SK-N-DZ (cell line): ENCODE measurements around a stretch of chr20.

RAMPAGE:
- cytosol, long total RNA = no peak
- nucleus, long total RNA = no peak
Measured at GRCh38 chr20:50321241-50321779, 130.7 kb downstream of the CEBPB start.

DNA sequence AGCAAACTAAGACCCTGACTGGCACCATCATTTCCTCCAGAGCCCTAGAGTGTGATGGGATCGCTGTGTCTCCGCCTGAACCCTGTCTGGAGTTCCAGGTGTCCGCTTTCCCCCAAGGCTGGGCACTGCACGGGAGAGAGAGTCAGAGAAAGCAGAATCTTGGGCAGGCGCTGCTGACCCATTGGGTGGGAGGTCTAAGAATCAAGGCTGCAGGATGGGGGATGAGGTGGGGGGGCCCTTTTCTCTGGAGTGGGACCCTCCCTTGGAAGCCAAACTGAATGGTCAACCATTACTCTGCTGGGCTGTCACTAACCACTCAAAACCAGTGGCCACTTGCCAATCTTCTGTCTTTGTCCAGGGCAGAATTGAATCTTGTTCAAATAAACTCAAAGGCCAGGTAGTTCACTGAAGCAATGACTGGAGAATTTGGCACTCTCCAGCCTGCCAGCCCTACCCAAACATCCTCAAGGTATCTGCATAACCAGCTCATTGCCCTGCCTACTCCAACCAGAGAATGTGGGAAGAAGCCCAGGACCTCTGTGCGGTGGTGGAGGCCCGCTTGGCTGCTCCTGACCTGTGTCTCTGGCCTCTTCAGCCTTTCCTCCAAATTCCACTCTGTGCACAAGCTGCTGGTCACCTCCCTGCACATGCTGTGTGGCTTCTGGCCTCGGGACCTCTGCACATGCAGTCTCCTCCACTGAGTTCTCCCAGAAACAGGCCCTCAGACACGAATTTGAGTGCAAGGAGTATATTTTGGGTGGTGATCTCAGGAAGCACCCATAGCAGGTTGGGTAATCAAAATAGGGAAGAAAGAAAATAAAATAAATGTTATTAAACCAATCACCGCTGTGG lies 141.2 kb downstream of the CEBPB start:
RAMPAGE:
- cytosol, long total RNA = no peak
- nucleus, long total RNA = no peak

GRCh38 chr20:50350305-50350984 lies 159.7 kb upstream of the PTPN1 start:
RAMPAGE:
- cytosol, long total RNA = no peak
- nucleus, long total RNA = no peak

RAMPAGE:
- cytosol, long total RNA = no peak
- nucleus, long total RNA = no peak
Measured at GRCh38 chr20:50405689-50406138, 104.5 kb upstream of the PTPN1 start.

DNA sequence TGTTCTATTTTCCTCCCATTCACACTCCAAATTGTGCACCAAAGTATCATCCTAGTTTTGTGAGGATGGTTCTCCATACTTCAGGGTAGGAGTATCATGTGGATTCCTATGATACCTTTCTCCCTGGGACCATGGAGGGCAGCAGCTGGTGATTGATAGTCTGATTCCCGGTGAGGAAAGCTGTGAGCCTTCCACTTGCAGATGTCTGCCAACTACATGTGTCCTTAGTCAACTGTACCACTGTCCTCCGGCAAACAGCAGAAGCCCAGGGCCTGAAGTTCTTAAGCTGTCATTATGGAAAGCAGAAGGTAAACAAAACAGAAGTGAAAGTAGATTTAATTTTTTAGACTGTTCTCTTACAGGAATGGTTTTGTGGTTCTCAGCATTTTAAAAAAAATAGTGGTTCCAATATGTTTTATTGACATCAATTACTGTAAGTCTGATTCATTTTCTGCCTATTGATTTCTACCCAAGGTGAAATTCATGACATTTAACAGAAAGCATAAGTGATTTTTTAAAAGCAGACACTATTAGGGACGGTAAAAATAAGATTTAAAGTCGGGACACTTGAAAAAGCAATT lies 36.6 kb downstream of the PTPN1 start:
RAMPAGE:
- cytosol, long total RNA = no peak
- nucleus, long total RNA = no peak

RAMPAGE:
- cytosol, long total RNA = no peak
- nucleus, long total RNA = no peak
Measured at GRCh38 chr20:50567913-50568298, 57.7 kb downstream of the PTPN1 start.

GRCh38 chr20:50580908-50581630 lies 70.9 kb downstream of the PTPN1 start:
RAMPAGE:
- cytosol, long total RNA = no peak
- nucleus, long total RNA = no peak

DNA sequence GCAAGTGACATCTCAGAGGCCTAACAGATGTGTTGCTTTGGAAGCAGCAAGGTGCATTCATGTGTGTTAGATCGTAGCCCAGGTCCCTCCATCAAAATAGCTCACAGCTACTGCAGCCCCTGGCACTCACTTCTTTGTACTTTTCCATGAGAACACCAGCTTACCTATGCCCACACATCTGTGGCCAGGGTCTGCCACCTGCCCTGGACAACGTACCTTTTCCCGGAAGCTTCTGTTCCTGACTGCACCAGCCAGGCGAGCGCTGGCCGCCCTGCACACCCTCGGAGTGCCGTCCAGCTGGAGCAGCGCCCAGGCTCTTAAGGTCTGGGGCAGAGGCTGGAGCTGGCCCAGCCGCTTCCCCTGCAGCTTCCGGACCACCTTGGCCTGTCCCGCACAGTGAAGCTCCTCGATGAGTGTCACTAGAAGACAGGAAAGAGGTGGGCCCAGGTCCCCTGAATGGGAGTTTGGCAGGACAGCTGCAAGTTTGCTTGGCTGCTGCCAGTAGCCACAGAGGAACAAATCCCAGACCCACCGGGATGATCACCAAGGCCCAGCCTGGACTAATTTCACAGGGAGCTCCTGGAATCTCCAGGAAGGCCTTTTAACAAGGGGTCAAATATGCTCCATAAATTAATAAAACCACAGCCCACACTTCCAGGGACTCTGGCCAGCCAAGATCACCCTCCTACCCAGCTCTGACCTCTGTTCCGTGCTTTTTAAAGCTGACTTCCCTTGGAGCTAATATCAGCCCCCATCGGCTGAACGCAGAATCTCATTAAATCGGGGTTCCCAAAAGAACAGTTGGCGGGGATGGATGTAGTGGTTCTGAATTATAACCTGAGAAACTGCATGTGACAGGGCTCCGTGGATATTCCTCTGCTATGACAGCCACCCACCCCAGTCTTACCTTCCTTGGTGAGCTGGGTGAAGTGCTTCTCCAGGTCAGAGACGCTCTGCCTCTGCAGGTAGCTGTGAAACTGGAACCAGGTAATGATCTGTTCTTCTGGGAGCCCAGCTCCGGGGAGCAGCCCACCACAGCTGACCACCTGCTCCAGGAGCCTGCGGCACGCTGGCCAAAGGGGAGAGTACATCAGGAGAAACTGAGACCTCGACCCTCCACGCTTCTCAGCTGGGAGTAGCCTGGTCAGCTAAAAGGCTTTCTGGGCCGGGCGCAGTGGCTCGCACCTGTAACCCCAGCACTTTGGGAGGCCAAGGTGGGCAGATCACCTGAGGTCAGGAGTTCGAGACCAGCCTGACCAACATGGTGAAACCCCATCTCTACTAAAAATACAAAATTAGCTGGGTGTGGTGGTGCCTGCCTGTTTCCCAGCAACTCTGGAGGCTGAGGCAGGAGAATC lies 82.4 kb downstream of the PTPN1 start:
RAMPAGE:
- cytosol, long total RNA = no peak
- nucleus, long total RNA = no peak

RAMPAGE:
- cytosol, long total RNA = no peak
- nucleus, long total RNA = no peak
Measured at GRCh38 chr20:50636513-50637391, 54.6 kb downstream of the RIPOR3 start.

RAMPAGE:
- cytosol, long total RNA = no peak
- nucleus, long total RNA = no peak
Measured at GRCh38 chr20:50673207-50674300, 17.8 kb downstream of the RIPOR3 start.

DNA sequence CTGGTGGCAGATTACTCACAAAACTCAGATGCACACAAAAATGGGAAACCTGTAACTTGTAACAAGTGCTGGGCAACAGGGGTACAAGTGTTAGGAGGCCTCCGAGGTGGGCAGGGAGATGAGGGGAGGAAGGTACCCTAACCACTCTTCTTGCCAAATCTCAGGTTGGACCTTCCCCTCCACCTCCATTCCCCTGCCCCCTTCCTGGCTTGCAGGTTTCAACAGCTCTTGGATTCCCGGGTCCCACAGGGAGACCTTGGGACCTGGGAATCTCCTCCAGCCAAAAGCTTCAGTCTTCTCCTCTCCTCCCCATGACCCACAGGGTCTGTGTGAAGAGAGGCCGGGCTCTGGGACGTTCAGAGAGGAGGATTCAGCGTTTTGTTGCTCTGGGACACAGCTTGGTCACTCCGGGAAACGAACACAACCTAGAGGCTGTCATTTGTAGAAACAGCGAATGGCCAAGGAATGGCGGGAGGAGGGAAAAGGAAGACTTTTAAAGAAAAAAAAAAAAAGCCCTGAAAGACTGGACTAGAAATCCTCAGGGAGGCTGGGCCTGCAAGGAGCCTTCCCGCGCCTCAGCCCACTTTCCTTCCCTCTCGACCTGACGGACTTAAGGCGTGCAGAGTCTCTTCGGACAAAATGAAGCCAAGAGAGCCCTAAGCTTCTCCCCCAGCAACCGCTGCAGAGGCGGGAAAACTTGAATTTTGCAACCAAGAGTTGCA lies 1.1 kb upstream of the PARD6B start:
RAMPAGE:
- cytosol, long total RNA = no peak
- nucleus, long total RNA = no peak

GRCh38 chr20:50804802-50805127 lies 9.9 kb downstream of the BCAS4 start:
RAMPAGE:
- cytosol, long total RNA = no peak
- nucleus, long total RNA = no peak

DNA sequence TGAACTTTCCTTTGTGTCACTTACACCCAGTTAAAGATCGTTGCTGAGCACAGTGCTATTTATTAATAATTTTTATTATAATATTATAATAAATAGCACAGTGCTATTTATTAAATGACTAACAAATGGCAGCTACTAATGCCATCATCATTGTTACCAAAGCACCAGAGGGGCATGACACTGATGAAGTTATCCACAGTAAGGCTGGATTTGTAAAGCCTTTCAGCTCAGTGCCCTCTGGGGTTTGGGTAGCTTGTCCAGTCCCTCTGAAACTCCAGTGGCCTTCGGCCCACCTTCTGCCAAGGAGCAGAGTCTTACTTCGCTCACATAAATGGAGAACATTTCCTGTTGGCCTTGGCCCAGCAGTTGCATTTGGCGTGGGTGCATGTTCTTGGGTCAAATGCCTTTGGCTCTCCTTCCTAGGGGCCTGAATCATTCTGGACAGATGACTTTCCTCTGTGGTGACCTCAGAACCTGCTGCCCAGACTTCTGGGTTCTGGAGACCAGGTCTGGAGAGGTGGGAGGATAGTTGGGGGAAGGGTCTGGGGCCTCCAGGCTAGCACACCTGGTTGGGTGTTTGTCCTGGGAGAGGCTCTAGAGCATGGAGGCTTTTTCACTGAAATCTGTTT lies 29.2 kb downstream of the BCAS4 start:
RAMPAGE:
- cytosol, long total RNA = no peak
- nucleus, long total RNA = no peak

DNA sequence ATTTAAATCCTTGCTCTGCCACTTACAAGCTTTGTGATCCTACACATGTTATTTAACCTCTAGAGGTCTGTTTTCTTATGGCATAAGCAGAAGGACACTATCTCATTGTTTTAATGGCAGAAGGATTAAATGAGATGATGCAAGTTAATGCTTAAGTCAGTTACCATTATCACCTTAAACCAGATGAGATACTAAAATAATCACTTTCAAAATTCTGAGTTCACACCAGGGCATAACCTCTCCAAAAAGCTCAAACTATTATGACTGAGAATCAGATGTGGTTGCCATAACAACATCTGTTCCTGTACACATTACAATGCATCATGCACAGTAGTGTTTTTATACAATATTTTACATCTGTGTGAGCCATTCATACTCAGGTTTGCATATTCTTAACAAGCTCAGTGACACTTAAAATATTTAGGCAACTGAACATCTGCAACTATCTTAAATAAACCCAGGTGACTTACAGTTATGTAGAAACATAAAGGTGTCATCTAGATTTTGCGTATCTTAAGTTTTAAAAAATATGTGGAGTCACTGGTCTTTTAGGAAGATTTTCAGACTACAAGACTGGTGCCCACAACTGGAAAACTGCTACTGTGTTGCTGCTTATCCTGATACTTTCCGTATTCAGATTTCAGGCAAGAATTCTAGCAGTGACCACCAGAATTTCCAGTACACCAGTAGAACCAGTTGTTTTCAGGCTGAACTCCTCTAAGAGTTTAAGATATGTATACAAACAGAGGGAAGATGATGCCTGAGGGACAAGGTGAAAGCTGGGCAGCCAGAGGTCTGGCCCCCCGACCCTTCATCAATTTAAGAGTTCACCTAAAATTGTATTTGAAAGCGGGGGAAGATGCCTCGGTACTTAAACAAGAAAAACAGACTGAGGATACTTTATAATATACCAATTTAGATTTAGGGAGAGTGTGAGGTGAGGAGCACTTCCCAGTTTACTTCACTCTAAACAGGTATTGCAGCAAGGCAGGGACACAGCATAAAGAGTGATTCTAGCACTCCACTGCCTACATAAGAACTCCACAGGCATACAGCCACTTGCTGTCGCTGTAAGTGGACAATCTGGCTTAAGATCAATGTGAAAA lies 9.9 kb downstream of the ADNP start:
RAMPAGE:
- cytosol, long total RNA = no peak
- nucleus, long total RNA = no peak

RAMPAGE:
- cytosol, long total RNA = no peak
- nucleus, long total RNA = no peak
Measured at GRCh38 chr20:50930110-50930441, 1.2 kb downstream of the ADNP start.

DNA sequence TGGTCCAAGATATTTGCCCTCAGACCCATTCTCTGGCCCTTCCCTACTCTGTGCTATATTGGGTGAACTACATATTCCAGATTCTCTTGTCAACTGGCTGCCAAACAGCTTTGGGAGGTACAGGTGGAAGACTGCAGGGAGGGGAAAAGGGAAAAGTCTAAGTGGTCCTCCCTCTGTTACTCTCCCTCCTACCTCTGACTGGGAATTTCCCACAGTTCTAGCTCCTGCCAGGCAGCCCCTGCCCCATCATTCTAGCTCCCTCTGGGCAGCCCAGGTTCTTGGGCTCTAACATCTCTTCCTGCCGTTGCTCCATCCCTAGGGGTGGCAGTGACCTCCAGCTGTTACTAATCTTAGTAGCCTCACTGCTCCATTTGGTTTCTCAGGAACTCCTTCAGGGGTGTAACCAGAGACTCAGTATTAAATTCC lies 10.3 kb downstream of the DPM1 start:
RAMPAGE:
- cytosol, long total RNA = no peak
- nucleus, long total RNA = no peak

GRCh38 chr20:51200028-51200346 lies 177.1 kb upstream of the KCNG1 start:
RAMPAGE:
- cytosol, long total RNA = no peak
- nucleus, long total RNA = no peak

GRCh38 chr20:51431071-51431907 lies 111.2 kb downstream of the NFATC2 start:
RAMPAGE:
- cytosol, long total RNA = no peak
- nucleus, long total RNA = no peak

DNA sequence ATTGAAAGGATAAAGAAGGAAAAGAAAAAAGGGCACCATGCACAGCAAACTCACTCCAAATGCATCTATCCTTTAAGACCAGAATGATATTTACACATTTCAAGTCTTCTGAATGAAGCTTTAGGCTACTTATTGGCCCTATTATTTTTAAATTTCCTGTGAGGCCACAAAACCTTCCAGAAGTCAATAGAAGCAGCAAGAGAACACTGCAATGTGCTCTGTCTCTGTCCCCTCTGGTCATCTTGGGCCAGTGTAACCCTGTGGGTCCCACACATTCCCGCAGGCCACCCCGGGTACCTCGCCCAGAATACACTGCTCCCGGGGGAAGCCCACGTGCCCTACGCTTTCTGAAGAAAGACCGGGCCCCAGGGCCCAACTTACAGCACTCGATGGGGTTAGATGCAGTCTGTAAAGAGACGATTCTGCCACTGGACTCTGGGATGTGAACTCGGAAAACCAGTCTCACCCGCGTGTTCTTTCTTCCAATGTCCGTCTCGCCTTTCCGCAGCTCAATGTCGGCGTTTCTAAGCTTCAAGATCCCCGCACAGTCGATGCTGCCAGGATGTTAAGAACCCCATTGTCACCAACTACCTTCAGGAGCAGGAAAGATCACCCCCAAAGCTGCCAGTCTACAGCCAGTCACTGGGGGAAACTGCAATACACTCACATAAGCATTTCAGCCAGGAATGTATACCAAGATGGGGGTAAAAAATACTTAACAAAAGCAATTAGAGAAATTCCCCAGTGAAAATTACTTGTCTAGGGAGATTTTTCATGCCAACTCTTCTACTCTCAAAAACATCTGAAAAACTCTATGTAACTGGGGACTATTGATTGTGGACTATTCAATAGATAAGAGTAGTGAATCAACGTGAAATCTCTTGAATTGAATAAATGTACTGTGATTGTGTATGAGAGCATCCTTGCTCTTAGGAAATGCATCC lies 68.6 kb downstream of the NFATC2 start:
RAMPAGE:
- cytosol, long total RNA = no peak
- nucleus, long total RNA = no peak

DNA sequence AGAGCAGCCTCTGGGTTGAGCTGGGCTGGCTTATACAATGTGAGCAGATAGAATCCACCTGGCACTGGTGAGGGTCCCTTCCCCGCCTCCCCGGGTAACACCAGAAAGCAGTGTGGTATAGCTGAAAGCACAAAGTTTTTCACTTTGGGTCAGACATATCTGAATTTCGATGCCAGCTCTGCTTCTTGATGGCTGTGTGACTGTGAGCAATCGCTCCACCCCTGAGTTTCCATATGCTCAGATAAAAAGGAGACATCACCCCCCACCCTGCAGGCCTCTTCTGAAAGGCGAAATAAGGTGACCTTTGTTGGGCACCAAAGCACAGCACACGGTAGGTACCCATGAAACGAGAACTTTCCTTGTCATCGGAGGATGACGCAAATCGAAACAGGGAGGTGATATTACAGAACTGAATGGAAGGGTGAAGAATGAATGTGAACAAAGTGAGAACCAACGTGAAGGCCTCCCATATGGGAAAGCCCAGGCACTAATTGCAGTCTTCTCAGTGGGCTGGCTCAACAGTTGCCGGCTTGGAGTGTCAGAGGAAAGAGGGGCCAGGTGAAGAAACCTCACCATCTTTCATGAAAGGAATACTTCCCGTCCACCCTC lies 61.9 kb downstream of the NFATC2 start:
RAMPAGE:
- cytosol, long total RNA = no peak
- nucleus, long total RNA = no peak